ENCODE measurements around a stretch of chr6.

GRCh38 chr6:108654489-108654834, 93.7 kb downstream of the FOXO3 start:
- PRO-cap: no peak

GRCh38 chr6:108655907-108656891, 95.5 kb downstream of the FOXO3 start:
- PRO-cap: no peak

- PRO-cap: no peak
Measured at GRCh38 chr6:108657599-108658269, 97.0 kb downstream of the FOXO3 start.

DNA sequence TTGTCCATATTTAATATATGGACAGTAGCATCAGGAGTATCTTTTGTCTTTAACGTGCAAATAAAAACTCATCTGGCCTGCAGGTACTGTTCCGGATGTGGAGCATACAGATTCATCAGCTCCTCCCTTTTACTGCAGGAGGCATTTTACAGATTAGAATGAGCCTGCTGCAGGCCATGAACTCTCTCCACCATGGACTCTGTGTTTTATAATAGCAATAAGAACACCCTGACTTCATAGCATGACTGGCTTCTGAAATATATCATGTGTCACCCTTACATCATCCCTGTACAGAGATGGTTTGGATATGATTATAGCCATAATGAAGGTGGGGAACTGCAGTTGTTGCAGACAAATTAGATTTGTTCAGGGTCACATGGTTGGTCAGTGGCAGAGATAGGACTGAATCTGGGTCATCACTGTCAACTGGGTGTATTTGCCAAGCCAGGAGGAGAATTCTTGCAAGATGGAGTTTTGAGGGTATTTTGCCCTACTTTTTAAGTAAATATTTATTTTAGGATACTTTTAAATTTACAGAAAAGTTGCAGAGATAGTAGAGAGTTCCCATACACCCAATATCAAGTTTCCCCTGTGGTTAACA, 100.7 kb downstream of the FOXO3 start:
- PRO-cap: unidirectional peak, plus-strand start at position 419 of the sequence

GRCh38 chr6:108680141-108680969, 119.6 kb downstream of the FOXO3 start:
- PRO-cap: no peak

GRCh38 chr6:108689798-108690212, 129.1 kb downstream of the FOXO3 start:
- PRO-cap: no peak

GRCh38 chr6:109023034-109023954, 71.4 kb downstream of the SESN1 start:
- PRO-cap: no peak

- PRO-cap: bidirectional peak, plus-strand start at chr6:109230779, minus-strand start at chr6:109230632
Measured at GRCh38 chr6:109230405-109231046, 135.2 kb downstream of the CEP57L1 start.

- PRO-cap: bidirectional peak, plus-strand start at chr6:109349747, minus-strand start at chr6:109349740
Measured at GRCh38 chr6:109349518-109349925, 32.7 kb downstream of the CD164 start.

DNA sequence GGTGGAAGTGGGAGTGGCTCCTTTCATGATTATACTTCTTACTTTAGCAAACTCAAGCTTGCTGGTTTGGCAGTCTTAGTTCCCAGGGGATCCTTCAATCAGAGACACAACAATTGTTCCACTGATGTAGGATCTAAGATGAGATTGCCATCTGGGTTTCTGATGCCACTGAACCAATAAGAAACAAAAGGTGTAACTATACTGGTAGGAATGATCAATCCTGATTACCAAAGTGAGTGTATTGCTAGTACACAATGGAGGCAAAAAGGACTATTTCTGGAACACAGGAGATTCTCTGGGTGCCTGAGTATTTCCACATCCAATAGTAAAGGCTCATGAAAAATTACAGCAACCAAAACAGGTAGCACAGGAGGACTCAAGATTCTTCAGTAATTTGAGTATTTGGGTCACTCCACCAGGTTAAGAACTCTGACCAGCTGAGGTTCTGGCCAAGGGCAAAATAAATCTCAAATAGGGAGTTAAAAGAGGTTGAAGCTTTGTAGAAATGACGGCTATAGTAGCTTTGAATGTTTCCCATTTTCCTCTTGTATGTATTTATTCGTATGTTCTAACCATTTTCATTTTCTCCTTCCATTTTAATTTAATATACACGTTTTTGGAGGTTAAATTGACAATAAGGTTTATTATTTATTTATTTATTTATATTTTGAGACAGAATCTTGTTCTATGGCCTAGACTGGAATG, 21.1 kb downstream of the CD164 start:
- PRO-cap: no peak

DNA sequence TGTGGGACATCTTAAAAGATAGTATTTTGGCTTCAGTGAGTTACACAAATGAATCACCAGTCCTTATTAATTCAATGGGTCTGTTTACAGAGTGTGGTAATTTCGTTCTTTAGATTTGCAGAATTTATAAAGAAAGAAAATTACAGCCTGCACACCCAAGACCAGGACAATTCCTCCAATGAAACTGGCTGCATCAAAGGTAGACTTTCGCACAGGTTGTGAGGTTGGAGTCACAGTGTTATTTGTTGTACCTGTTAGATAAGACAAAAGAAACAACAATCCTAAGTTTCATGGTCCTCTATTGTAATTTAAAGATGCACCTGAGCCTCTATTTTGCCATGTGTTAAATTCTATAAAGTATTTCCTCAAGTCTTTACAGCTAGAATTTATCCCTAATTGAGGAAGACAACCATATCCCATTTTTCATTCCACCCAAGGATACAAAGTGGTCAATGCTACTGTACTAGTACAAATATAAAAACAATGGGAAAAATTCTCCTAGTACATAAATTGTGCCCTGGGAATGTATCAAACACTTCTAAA, 13.4 kb downstream of the CD164 start:
- PRO-cap: no peak

DNA sequence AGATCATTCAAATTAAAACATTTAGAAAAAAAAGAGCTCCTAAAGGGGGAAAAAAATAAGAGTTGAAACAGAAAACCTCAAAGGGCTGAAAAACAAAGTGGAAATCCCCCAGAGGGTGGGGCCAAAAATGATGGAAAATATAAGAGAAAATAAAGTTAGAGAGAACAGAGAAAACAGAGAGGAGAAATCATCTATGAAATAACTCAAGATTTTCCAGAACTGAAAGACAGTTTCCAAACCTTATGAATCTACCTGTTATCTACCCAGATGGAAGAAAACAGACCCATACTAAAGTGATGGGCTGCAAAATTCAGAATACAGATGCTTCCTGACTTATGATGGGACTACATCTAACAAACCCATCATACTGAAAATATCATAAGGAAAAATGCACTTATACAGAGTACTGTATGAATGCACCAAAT, 4.1 kb downstream of the ZBTB24 start:
- PRO-cap: no peak

GRCh38 chr6:109665546-109666017, 25.4 kb downstream of the AK9 start:
- PRO-cap: no peak

DNA sequence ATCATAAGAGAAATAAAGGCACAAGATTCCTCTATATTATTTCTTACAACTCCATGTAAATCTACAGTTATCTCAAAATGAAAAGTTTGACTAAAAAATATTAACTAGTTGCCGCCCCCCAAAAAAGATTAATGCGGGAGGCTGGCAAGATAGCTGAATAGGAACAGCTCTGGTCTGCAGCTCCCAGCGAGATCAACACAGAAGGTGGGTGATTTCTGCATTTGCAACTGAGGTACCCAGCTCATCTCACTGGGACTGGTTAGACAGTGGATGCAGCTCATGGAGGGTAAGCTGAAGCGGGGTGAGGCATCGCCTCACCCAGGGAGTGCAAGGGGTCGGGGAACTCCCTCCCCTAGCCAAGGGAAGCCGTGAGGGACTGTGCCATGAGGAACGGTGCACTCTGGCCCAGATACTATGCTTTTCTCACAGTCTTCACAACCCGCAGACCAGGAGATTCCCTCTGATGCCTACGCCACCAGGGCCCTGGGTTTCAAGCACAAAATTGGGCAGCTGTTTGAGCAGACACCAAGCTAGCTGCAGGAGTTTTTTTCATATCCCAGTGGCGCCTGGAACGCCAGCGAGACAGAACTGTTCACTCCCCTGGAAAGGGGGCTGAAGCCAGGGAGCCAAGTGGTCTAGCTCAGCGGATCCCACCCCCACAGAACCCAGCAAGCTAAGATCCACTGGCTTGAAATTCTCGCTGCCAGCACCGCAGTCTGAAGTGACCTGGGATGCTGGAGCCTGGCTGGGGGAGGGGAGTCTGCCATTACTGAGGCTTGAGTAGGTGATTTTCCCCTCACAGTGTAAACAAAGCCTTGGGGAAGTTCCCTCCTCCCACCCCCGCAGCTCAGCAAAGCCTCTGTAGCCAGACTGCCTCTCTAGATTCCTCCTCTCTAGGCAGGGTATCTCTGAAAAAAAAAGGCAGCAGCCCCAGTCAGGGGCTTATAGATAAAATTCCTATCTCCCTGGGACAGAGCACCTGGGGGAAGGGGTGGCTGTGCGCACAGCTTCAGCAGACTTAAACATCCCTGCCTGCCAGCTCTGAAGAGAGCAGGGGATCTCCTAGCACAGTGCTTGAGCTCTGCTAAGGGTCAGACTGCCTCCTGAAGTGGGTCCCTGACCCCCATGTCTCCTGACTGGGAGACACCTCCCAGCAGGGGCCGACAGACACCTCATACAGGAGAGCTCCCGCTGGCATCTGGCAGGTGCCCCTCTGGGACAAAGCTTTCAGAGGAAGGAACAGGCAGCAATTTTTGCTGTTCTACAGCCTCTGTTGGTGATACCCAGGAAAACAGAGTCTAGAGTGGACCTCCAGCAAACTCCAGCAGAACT, 12.0 kb downstream of the AK9 start:
- PRO-cap: no peak

- PRO-cap: no peak
Measured at GRCh38 chr6:109894162-109894830, 83.8 kb upstream of the GPR6 start.

DNA sequence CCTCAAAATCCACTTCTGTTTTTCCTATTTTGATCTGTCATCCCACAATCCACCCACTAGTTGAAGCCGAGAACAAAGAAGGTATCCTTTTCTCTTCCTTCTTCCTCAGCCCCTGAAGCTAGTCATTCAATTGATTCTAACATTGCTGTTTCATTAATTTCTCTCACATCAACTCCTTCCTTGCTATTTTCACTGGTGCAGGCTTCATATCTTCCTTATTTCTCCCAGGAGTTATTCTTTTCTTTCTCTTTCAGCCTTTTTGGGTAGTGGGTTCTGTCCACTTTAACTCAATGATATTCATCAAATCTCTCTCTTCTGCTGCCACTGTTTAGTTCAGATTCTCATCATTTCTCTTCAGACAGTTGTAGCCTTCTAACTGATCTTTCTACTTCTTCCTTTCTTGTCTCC, 2.2 kb downstream of the CDC40 start:
- PRO-cap: no peak

- PRO-cap: bidirectional peak, plus-strand start at chr6:110816105, minus-strand start at chr6:110815878; unidirectional peak, plus-strand start at chr6:110816245
Measured at GRCh38 chr6:110815976-110816477, 758 bp upstream of the CDK19 start.

GRCh38 chr6:110876933-110877613, 2.5 kb downstream of the AMD1 start:
- PRO-cap: no peak

DNA sequence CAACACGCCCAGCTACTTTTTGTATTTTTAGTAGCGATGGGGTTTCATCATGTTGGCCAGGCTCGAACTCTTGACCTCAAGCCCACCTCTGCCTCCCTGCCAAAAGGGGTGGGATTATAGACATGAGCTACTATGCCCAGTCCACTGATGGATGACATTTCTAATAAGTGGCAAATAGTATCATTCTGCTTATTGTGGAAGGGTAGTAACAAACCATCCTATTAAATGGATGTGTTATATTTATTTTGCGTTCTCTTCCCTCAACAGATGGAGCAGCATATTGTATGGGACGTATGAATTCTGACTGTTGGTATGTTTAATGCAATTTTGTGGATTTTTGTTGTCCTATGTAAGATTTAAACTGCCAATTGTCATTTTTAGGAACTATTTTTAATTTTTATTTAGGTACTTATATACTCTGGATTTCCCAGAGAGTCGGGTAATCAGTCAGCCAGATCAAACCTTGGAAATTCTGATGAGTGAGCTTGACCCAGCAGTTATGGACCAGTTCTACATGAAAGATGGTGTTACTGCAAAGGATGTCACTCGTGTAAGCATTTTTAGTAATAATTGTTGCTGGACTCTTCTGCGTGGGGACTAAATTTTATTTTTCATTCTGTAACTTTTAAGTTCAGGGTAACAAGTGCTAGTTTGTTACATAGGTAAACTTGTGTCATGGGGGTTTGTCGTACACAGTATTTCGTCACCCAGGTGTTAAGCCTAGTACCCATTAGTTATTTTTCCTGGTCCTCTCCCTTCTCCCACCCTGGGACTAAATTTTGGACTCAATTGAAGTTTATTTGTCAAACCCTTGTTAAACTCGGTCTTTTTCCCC, 17.5 kb downstream of the AMD1 start:
- PRO-cap: no peak

GRCh38 chr6:110896610-110897720, 22.4 kb downstream of the AMD1 start:
- PRO-cap: no peak